Subcutaneous preadipocyte (primary cell): ENCODE measurements around a stretch of chr11.

GRCh38 chr11:66466008-66466832 lies 485 bp upstream of the PELI3 start:
- CAGE, long polyA plus RNA: no peak

DNA sequence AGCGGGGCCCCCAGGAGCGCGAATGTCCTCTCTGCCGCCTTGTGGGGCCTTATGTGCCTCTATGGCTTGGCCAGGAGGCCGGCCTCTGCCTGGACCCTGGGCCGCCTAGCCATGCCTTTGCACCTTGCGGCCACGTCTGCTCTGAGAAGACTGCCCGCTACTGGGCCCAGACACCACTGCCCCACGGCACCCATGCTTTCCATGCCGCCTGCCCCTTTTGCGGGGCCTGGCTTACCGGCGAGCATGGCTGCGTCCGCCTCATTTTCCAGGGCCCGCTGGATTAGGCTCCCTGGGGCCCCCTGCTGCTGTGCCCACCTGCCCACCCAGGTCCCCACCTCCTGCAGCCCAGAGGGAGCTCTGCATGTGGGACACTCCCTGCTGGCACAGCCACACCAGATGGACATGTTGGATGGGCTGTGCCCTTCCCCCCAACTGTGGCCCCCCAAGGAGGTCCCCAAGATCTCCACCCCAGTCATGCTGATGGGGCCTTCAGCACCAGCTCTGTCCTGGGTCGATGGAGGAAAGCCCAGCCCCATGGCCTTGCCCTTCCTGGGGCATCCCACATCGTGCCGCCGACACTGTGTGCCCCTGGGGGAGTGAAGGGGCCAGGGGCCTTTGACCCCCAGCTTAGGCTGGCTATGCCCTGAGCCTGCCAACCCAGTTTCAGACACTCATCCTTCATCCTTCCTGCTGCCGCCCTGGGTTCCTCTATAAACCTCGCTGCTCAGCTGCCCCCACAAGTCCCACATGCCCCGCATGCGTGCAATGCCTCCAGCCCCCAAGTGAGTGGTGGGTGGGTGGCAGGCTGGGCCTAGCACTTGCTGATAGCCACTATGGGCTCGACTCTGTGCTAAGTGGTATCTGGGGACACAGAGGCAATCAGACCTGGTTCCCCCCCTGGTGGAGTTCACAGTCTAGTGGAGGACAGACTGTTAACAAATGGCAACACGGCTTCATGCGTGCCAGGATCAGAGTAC lies 4.1 kb upstream of the DPP3 start:
- CAGE, long polyA plus RNA: no peak

DNA sequence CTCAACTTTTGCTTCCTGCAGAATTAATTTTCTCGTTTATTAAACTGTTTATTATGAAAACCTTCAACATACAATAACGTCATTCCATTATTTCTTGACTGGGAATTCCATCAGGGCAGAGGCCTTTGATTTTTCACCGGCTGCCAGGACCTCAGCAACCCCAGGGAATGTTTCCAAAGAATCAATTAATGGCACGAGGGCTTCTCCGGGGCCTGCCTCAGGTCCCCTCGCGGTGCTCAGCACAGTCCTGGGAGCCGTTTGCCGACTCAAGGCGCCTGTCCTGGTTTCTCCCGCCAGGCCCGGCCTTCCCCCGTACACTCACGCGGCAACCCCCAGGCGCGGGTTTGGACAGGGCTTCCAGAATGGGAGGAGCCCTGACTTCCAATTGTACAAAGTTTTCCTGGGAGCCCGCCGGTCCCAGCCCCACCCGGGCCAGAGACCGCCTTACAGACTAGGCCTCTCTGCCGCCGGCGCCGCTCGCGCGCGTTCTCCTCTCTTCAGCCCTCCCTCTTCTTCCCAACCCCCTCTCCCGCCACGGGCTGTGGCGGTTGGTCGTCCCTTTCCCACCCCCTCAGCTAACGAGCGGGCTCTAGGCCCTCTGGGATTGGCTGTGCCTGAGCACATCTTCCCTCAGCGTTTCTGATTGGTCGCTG lies 397 bp upstream of the RBM14 start:
- CAGE, long polyA plus RNA: no peak

DNA sequence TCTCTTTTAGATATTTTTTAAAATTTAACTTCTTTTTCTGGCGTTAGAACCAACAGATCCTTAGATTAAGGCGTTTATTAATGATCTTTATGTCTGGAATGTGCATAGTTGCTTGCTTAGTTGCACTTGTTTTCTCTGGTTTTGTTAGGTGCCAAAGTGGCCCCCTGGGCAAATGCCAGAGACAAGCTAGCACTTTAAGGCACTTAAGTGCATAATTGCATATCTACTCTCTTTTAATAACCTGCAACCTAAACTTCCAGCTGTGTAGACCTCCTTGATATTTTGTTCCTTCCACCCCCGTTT lies 3.3 kb downstream of the RBM4 start:
- CAGE, long polyA plus RNA: no peak

GRCh38 chr11:66668563-66669248 lies 9.0 kb downstream of the RBM4B start:
- CAGE, long polyA plus RNA: no peak

DNA sequence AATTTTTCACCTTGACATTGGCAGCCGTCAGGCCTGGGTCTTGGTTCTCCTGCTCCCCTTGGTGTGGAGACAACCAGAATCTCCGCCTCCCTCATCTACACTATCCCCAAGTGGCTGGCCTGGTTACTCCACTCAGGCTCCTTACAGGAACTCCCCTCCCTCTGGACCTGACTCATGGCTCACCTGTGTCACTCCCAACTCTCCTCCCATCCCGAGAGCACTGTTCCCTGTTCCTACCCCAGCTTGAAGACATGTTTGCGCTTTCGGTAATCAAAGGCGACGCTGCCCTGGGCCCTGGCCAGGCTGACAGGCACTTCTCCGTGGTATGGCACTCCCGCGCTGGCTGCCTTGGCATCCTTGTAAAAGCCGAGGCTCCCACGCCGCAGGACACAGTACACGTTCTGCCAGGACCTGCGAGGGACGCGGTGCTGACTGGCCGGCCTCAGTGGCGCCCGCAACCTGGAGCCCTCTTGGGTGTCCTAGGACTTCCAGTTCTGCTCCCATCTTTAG lies 9.1 kb upstream of the RBM4B start:
- CAGE, long polyA plus RNA: no peak

DNA sequence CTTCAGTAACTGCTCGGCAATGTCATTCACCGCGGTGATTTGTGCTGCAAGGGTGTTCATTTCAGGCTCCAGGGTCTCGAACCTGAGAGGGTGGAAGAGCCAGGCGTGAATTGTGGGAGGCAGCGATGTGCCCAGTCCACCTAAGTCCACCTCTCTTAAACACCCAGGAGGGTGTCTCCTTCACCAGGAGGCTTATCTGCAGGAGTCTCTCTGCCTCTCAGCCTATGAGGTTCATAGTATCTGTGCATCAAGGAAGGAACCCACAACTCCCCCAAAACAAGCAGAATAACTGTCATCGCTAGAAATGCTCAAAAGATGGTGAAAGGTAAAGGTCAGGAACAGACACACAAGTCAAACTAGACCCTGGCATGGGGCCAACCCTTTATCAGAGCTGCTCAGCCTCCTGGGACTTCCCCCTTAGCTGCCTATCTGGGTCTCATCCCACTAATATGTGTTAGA lies 24.0 kb upstream of the RBM4B start:
- CAGE, long polyA plus RNA: no peak

DNA sequence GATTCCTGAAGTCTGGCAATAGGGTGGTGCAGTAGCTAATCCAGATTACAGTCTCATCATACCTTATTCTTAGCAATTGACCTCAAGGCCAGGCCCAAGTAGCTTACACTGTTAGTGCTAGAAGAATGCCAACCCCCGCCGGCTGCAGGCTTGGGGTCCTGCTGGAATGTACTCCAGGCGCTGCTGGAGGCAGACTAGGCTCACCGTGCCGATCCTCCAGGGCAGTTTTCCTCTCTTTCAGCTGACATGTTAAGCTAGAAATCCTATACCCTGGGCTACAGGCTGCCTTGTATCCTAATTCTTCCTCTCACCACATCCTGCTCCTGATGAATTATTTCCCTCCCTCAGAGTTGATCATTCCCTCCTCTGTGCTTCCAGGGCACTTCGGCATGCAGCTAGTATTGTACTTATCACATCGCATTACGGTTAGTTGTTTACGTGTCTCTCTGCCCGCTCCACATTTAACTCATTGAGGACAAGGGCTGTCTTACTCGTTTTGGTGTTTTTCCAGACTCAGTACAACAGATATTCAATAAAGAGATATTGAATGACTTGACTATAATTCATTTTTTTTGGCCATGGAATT lies 3.3 kb downstream of the SPTBN2 start:
- CAGE, long polyA plus RNA: no peak

DNA sequence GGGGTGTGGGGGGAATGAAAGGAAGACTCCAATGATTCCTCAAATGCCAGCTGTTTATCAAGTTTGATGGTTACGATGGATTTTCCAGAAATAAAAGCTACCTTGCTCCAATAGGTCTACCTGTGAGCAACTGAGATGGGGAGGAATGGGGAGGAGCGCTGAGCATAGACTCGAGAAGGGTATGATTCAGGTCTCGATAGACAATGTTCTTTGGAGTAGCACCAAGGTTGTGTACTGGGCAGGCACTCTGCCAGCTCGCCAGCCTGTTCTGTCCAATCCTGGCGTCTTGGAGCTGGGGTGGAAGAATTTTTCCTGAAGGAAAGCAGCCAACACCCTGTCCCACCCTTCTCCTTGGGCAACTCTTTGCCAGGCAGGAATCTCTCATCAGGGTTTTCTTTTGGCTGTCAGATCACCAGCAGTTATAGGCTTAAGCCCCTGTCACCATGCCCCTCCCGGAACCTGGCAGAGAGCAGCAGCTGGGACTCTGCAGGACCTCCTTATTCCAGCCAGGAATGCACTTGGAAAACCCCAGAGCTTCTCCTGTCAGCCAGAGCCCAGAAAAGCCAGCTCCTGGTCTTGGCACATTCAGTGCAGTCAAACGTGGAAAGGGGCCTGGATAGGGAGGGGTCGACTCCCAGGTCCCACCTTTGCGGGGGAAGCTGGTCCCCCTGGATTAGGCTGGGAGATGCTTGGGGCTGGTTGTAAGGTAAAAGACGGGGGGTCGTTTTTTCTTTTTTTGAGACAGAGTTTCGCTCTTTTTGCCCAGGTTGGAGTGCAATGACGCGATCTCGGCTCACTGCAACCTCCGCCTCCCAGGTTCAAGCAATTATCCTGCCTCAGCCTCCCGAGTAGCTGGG lies 1.2 kb upstream of the C11orf80 start:
- CAGE, long polyA plus RNA: no peak

DNA sequence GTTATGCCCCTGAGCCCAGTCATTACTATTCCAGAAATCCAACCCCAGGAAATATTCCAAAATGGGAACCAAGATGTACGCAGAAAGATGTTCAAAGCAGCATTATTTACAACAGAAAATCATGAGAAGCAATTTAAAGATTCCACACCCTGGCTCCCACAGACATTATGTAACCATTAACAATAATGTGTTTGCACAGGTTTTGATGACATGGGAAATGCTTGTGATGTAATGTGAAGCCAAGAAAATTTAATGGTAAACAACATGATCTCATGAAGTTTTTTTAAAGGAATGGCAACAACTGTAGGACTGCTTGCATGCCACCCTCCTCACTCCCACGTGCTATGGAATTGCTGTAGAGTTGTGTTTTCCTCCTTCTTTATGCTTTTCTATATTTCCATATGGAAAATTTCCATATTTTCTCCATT lies 20.7 kb downstream of the LRFN4 start:
- CAGE, long polyA plus RNA: no peak

DNA sequence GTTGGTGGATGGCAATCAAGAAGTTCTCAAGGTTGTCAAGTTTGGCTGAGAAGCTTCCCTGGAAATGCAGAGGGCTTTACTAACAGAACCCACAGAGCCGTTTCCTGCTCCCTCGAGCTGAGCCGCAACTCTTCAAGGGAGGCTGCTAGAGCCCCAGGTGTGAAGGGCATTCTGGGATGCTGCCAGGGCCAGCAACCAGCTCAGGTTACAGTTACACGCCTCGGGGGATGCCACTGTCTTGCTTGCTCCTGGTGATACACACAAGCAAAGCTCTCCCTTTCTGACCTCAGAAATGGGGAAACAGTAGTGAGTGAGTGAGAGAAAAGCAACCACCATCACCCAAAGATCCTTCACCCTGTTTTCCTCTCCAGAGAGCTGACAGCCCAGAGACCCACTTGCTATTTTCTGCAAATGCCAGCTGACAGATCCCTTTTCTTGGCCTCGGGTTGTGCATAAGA lies 24.0 kb downstream of the LRFN4 start:
- CAGE, long polyA plus RNA: no peak

GRCh38 chr11:66989347-66989932 lies 14.3 kb downstream of the C11orf86 start:
- CAGE, long polyA plus RNA: no peak

DNA sequence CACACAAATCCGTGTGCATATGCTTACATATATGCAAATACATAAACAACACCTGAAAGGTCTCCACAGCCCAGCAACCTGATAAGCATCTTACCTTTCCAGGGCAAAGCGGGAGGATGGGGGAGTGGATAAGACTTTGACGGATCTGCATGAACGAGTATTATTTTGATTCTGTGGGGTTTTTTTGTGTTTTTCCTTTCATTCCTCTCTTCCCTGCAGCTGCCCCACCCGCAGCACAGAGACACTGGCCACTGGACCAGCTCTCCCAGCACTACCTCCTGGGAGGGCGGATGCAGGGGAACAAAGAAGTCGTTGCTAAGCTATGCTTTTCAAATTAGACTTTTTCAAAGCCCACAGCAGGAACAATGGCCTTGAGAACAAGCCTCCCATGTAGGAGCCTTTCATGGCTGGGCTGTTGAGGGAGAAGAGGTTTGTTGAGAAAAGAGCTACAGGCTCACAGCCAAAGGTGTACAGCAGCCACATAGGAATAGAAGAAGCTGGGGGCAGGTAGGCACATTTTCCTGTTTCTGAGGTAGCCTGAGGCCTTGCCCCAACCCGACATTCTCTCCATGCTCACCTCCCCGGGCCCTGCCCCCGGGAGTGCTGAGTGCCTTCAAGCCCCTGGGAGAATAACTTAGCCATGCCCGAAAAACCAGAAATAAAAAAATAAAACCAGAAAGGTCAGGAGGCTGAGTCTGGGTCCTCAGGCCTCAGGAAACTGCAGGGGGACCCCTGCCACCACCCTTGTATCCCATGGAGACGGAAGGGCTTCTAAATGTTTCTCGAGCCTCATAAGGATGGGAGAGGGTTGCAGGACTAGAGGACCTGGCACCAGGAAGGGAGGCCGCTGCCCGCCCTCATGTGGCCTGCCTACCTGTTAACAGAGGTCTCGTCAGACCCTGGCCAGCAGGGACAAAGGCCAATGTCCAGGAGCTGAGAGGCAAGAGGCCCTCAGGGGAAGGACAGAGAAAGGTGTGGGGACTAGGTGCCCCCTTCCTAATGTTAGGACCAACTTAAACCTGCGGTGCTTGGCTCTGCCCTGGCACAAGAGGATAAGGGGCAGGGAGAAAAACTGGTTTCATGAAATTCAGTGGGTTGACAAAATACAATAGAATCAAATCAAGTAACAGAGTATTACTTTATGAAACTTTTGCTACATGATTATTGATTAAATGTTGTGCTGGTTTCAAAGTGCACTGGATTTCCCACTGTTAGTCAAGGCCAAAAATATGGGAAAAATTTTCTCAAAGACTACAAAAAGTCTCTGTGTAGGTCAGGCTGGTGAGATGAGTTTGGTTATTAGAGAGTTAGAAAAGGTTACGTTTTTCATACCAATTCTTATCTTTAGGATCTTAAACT lies 20.3 kb upstream of the SYT12 start:
- CAGE, long polyA plus RNA: no peak

GRCh38 chr11:67052675-67053389 lies 3.8 kb upstream of the RHOD start:
- CAGE, long polyA plus RNA: no peak

DNA sequence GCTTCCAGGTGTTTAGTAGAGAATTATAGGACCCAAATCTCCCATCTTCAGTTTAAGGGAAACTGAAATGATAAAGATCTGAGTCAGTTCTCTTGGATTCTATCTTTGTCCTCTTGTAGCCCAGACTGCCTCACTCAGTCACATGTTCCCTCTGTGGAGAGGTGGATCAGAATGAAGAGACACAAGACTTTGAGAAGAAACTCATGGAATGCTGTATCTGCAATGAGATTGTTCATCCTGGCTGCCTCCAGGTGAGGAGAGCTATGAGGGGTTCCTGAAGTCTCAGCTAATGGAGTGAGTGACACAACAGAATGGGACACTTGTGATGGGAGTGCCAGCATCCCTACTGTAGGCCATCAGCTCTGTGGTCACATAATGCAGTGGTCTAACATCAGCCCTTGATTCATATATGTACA lies 20.4 kb upstream of the GRK2 start:
- CAGE, long polyA plus RNA: no peak

DNA sequence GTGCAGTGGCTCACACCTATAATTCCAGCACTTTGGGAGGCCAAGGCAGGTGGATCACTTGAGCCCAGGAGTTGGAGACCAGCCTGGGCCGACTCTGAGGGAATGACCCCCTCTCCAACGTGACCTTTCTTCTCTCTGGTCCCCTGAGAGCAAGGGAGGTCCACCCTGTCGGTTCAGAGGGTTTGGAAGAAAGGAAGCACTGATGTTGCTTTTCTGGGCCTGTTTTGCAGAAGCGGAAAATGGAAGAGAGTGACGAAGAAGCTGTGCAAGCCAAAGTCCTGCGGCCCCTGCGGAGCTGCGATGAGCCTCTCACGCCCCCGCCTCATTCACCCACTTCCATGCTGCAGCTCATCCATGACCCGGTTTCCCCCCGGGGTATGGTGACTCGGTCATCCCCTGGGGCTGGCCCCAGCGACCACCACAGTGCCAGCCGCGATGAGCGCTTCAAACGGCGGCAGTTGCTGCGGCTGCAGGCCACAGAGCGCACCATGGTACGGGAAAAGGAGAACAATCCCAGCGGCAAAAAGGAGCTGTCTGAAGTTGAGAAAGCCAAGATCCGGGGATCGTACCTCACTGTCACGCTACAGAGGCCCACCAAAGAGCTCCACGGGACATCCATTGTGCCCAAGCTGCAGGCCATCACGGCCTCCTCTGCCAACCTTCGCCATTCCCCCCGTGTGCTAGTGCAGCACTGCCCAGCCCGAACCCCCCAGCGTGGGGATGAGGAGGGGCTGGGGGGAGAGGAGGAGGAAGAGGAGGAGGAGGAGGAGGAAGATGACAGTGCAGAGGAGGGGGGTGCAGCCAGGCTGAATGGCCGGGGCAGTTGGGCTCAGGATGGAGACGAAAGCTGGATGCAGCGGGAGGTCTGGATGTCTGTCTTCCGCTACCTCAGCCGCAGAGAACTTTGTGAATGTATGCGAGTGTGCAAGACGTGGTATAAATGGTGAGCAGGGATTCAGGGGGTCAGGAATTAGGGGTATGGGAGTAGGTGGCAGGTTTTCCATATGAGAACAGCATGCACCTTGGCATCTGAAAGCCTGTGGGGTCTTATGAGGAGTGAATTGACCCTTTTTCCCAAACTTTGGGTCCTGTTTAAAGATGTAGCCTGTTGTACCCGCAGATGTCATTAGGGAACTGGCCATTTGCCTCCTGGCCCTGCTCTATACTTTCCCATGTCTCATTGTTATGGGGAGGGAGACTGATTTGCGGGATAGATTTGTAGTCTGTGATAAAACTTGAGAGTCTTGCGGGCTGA lies 16.0 kb upstream of the GRK2 start:
- CAGE, long polyA plus RNA: no peak

- CAGE, long polyA plus RNA: no peak
Measured at GRCh38 chr11:67267217-67268002, 1.1 kb downstream of the GRK2 start.

DNA sequence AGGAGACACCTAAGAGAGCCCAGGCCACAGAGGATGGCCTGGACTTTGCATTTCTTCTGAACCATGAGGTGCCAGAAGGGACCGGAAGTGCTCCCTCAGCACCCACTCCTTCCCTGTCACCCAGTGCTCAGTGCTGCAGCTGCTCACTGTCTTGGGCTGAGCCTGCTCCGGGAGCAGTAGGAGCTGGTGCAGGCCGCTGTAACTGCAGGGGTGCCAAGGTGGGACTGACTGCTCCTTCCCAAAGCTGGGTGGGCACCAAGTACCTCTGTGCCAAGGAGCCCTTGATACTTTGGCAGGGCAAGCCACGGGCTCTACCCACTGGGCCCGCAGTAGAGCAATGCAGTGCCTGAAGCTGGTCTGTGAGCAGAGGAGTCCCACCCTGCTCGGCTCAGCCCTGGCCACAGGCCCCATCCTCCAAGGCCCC lies 6.2 kb downstream of the GRK2 start:
- CAGE, long polyA plus RNA: no peak

- CAGE, long polyA plus RNA: no peak
Measured at GRCh38 chr11:67345069-67345647, 8.2 kb downstream of the POLD4 start.

DNA sequence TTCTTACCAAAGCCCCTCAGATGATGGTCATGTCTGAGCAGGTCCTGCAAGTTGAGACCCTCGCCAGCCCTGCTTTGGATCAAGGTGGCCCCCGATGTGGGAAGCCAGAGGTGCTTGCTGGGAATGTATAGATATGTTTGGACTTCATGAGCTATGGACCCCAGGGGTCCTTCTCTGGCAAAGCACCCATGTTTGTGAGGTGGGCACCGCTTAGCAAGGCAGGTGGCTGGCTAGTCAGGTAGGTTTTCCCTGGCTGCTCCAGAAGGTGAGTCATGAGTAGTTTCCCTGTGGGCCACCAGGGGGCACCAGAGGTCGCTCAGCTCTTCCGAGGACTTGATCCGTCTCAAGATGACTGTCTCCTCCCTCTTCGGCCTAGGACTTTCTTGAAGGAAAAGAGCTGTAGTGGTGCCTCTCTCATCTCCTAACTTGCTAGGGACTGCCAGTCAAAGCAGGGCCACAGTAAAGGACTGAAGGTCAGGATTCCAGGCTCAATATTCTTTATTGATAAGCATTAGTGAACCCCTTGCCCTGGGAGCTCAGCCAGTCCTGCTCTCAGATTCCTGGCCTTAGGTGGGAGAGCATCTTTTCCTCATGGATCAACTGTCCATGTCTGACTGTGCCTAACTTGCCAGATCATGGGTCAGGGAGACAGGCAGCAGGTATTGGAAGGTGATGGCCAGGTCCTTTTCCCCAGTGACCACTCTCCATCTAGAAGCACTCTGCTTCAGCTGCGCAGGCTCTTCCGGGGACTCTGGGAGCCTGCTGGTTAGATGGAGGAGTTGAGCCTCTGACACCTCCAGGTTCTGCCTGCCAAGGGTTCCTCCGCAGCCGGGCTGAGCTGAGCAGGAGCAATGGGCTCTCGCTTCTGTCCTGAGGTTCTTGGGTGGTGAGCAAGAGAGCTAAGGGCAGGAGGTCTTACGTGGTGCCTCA lies 2.0 kb downstream of the POLD4 start:
- CAGE, long polyA plus RNA: no peak